ENCODE measurements around a stretch of chr3.

DNA sequence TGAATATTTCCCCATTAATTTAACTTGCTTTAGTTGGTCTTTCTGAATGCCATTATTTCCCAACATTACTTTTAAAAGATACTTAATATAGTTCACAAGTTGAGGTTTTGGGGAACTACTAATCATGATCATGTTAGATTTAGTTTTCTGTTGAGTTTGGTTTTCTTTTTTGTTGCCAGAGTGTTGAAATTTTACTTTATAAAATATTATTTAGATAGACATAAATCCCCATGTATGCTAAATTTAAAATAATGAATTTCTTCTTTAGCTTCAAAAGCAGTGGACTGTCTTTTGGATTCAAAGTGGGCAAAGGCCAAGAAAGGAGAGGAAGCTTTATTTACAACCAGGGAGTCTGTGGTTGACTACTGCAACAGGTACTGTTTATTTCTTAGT lies 10.1 kb downstream of the SEC62 start:
- PRO-cap, result no peak

DNA sequence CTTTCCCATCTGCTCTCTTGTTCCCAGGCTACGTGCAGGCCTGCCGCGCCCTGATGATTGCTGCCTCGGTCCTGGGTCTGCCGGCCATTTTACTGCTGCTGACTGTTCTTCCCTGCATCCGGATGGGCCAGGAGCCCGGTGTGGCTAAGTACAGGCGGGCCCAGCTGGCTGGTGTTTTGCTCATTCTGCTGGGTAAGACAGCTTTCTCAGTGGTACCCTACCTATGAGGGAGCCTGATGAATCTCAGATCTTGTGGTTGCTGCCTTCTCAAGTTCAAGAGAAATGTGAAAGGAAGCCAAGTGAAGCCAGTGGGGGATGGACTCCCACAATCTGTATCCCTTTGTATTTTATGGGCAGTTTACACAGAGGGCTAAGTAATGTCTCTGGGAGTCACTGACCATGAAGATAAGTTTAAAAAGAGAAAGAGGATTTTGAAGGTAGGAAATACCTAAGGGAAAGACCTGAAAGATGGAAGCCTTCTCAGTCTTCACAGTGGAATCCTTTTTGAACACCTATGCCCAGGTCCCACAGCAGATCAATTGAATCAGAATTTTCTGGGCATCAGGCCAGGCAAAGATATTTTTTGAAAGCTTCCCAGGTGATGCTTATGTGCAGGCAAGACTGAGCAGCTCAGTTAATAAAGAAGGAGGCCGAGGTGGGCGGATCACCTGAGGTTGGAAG lies 4.6 kb downstream of the CLDN11 start:
- PRO-cap, result no peak

DNA sequence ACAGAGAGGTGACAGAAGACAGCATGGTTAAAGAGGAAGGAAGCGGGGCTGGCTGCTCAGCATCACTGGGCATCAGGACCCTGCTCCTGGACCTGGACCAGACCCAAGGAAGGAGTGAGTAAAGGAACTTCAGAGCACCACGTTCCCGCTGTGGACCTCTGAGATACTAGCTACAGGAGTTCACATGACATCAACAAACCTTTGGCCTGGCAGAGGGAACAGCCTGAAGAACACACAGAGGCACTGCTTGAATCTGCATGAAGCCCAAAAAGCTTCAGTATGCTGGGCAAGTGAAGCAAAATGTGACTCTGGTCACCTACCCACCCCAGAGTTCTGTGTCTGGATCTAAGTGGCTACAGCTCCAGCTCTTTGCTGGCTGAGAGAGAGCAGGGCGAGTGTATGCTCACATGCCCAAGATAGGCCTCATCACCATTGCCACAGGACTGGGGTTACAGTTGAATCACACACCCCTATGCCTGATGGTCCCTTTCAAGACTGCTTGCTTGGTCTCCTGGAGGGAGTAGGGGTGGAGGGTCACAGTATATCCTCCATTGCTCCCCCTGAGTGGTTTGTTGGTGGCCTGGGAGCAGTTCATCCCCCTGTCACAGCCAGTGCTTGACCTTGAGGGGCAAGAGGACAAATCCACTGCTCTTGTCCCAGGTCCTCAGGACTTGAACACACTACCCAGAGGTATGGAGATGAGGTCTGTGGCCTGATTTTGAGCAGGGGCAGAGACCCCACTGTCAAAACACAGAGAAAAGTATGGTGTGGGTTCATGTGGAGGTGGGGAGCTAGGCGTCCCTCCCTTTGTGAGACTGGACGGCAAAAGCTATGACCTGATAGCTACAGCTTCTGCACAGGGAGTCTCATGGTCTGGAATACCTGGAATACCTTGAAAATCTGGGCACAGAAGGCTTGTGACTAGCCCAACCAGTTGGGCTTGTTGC lies 37.9 kb downstream of the SLC2A2 start:
- PRO-cap, result no peak

DNA sequence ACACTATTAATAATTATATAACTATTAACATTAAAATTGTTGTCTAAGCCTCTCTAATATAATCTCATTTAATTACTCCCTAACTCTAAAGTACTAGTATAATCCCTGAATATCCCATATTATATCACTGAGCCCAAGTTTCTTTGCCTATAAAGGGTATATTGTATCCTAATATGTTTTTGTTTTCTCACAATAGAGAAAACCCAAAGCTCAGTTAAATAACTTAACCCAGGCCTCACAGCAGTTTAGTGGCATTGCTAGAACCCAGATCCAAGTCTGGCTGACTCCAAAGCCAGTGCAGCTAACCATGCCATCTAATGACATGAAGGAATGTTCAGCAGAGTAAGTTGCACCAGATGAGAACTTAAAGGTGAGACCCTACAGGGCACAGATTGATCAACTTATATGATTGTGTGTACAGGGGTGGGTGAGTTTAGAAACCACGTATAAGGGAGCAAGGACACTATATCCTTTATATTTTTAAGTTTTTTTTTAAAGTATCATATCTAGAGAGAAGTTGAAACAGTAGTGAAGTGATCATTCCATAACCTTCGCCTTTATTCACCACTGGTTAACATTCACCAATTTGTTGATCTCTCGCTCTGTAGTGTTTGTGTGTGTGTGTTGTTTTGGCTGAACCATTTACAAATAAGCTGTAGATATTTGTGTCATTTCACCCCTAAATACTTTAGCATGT lies 1.0 kb downstream of the SLC2A2 start:
- PRO-cap, result no peak

DNA sequence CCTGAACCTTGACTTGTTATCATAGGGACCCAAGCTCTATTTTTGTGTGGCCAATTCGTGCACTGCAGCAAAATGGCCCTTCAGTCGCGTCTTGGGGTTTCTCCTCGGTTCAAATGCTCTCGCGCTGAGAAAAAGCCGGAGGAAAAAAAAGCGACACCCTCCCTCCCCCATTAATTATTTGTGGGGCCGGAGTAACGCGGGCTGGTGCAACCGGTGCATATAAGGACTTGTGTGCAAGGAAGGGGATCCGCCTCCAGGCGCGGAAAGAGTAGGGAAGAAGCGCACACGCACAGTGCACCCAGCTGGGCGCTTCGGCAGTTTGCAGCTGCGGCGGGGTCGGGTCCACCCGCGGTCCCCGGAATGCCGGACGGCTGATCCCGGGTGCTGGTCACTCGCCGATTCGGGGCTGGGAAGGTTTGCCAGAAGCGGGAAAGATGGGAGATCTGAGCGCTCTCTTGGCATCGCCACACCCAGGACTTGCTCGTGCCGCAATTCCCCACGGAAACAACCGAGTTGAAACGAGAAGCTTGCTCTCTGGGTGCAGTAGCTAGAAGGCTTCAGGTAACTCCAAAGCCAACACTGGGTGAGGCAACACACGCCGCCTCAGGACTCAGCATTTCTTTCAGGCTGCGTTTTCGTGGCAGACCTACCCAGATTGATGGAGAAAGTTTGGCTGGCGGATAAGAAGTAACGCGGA lies 598 bp upstream of the TNIK start:
- PRO-cap, result no peak

DNA sequence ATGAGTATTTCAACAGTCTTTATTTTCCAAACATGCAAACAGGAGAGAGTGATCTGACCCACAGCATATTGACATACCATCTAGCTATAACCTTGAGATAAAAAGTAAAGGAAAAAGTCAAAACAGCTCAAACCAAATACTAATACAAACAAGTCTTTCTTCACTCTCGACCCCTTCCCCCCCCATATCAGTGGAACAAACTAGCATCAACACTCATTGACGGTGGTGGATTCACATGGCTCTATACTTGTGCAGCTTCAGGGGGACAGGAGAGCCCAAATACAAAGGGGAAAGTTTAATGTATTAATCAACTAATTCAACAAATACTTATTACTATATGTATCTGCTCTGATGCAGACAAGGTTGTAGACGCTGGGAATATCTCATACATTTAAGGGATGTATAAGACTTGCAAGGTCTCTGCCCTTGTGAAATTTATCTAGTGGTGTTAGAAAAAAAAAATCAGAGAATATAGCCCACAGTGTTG lies 1.8 kb upstream of the TMEM212 start:
- PRO-cap, result no peak

- PRO-cap, result no peak
These were observed 64.0 kb upstream of the FNDC3B start for GRCh38 chr3:171975359-171975791.

- PRO-cap, result no peak
These were observed 1.3 kb downstream of the FNDC3B start for GRCh38 chr3:172040348-172041368.

GRCh38 chr3:172061506-172062318 lies 22.3 kb downstream of the FNDC3B start:
- PRO-cap, result no peak

- PRO-cap, result no peak
These were observed 24.5 kb downstream of the FNDC3B start for GRCh38 chr3:172063851-172064323.

DNA sequence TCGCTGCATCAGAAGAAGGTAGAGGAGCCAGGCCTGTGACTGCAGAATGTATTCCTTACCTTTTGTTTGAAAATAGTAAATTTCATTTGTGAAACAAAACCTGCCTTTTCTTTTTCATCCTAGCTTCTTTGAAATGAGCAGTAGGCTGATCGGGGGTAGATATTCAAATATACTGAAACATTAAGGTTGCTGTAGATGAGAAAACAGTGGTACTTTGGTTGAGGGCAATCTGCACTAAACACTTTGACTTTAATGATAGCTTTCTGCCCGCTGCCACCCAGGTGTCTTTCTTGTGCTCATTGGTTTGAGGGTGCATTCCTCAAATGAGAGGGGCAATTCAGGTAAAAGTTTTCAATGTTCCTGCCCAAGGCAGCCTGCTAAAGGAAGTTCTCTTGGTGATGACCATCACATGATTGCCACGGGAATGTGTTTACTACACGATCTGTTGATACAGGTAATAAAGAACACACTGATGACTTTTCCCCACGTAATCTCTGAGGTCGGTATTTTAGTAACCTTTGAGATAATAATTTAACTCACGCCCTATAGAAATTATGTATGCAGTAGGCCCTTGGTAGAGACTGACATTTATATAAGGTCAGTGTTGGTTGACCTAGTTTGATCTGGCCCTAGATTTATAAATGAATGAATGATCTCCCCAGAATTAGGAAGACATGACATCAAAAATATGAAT lies 39.3 kb downstream of the FNDC3B start:
- PRO-cap, result no peak

GRCh38 chr3:172110349-172111025 lies 71.1 kb downstream of the FNDC3B start:
- PRO-cap, result no peak

GRCh38 chr3:172140150-172141194 lies 101.1 kb downstream of the FNDC3B start:
- PRO-cap, result no peak

- PRO-cap, result no peak
These were observed 123.5 kb downstream of the FNDC3B start for GRCh38 chr3:172162800-172163345.

DNA sequence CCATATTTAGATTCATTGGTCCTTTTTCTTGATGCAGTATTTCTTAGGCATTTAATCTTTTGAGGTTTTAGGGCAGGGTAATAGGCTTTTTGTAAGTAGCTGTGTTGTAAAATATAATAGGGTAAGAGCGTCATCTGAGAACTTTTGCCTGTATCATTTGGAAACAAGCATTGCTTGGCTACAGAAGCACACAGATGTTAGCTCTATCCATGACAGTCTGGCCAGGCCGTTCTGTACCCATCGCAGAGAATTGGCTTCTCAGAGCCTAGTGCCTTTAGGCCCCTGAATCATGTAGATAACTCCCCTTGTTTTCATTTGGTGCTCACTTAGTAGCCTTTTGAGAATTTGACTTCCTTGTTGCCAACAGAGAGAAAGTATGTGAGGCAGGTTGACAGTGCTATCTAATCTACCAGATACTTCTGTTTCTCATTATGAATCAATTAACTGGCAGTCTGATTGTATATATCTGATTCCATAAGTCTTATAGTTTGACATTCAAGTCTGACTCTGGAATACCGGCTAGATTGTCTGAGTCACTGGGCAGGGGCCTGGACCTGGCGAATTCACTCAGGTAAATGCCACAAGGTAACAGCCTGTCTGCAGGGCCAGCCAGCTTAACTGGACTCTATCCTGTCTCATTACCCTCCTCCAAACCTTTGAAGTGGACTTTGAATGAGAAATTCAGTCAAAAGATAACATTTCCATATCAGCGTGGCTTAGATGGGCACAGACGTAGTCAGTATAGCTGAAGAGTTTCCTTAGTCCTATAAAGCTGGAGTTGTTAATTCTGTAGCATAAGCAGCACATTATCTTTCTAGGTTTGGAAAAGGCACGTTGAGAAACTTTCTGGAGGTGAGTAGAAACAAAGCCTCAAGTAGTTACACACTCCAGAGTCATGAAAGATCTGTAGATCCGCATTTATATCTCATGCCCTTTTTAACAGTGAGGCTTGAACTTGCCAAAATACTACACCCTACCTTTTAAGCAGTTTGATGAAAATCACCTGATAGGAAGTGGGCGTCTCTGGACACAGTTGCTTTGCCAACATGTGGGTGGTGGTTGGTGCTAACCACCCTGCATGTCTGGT lies 160.1 kb downstream of the GHSR start:
- PRO-cap, result no peak

- PRO-cap, result no peak
These were observed 45.8 kb downstream of the GHSR start for GRCh38 chr3:172402249-172402976.

DNA sequence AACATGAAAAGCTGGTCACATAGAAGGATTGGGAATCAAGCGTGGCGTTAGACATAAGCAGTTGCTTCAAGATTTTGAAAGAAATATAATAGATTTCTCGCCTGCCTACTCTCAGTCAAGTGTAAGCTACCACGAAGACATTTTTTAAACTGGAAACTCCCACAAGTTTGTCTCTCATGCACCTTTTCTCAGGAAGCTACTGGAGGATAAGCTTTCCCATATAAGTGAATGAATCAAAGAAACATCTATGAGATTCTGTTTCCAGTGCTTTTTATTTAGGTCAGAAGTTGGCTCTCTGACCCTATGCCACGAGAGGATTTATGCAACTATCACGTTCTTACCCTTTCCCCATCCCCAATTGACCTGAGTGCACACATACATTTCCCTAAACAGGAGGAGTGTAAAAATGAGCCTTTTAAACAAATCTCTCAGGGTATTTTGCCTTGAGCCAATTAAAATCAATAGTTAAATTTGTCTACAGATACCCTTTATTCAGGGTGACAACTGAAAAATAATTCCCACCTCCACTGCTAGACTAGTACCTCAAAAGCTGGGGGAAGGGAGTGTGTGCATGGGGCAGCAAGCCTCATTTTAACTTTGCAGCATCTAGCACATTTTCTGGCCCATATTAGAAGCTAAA lies 45.0 kb downstream of the GHSR start:
- PRO-cap, result no peak

DNA sequence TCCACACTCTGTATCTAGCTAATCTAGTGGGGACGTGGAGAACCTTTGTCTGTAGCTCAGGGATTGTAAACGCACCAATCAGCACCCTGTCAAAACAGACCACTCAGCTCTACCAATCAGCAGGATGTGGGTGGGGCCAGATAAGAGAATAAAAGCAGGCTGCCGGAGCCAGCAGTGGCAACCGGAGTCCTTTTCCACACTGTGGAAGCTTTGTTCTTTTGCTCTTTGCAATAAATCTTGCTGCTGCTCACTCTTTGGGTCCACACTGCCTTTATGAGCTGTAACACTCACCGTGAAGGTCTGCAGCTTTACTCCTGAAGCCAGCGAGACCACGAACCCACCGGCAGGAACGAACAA lies 116.8 kb downstream of the ECT2 start:
- PRO-cap, result no peak

GRCh38 chr3:174439274-174440188 lies 419.6 kb upstream of the NAALADL2 start:
- PRO-cap, result no peak

DNA sequence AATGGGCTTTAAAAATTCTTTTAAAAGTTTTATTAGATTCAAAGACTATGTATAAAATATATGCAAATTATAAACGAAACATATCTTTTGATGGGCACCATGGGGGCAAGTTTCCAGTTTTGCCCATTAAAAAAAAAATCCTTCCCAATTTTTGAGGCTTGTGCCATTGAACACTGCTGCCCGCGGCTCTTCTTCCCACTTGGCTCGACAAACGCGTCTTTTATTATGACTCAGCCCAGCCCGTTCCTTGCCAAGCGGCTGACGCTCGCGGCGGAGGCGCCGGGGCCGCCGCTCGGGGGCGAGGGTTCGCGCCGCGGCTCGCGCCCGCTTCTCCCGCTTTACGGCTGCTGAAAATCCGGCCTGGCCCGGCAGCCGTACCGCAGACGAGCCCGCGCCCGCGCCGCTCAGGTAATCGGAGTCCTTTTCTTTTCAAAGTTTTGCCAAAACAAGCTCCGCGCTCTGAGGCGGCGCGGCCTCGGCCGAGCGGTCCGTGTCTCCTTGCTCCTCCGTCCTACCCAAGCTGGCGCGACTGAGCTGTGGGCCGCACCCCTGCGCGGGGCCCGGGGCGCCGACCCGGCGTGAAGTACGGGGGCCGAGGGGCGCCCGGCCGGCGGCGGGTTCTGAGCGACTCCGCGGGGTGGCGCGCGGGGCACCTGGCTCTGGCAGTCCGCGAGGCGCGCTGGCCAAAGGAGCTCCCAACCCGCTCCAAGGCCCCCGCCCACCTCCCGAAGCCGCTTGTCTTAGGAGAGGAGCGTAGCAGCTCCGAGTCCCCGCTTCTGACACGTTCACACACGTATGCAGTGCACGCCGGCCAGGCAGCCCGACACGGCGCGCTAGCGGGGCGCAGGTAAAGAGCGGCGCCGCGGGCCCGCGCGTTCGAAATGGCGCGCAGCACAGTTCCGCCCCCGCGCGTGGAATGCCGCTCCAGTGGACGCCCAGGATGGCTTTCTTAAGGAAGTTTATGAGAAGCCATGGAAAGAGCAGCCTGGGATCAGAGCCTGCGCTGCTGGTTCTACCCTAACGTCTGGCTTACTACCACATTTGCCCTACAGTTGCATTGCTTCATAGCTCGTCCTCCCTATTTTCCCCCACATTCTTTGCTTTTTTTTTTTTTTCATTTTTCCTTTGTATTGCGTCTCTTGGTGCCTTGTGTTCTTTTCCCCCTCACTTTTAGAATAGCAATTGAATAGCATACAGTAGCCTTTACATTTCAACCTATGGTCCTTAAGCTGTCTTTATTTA lies 418.1 kb upstream of the NAALADL2 start:
- PRO-cap, result bidirectional peak, plus-strand start at position 382 of the sequence, minus-strand start at position 227 of the sequence; bidirectional peak, plus-strand start at position 665 of the sequence, minus-strand start at position 580 of the sequence; bidirectional peak, plus-strand start at position 788 of the sequence, minus-strand start at position 797 of the sequence; unidirectional peak, minus-strand start at position 1,034 of the sequence